Left common carotid artery plus branches (tissue), 1 donor: ENCODE results near the gene ZAR1L.

GRCh38 chr13:30125688-30126146 is 181.6 kb downstream of the KATNAL1 start:
- PRO-cap, result no peak

DNA sequence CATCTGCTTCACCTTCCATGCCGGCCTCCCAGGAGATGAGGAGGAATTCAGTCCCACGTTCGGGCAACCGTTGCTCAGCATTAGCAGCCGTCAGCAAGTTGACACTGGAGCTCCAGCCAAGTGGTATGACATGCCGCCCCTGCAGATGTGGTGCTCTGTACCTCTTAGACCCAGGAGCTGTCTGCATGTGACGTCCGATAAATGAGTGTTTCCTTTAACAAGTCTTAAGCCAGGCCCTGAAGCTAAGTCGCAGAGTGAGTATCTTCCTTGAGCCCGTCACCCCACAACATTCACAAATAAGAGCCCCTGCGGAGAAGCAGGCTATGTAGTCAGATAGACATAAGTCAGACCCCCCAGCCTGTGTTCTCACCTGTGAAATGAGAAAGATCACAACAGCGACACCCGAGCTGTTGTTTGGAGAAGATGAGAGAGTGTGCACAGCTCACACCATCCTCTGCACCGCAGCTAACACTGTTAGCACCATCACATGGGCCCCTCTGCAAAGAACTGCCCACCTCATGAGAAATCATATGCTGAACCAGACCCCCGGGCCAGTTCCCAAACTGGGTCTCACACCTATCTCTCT is 150.2 kb downstream of the KATNAL1 start:
- PRO-cap, result no peak

GRCh38 chr13:30365310-30366088 is 56.8 kb upstream of the UBE2L5 start:
- PRO-cap, result no peak

GRCh38 chr13:30421503-30422333 is 575 bp upstream of the UBE2L5 start:
- PRO-cap, result bidirectional peak, plus-strand start at chr13:30421727, minus-strand start at chr13:30421560; bidirectional peak, plus-strand start at chr13:30422012, minus-strand start at chr13:30421814; bidirectional peak, plus-strand start at chr13:30422375, minus-strand start at chr13:30422228

- PRO-cap, result no peak
These were observed 7.0 kb downstream of the UBE2L5 start for GRCh38 chr13:30429281-30429694.

DNA sequence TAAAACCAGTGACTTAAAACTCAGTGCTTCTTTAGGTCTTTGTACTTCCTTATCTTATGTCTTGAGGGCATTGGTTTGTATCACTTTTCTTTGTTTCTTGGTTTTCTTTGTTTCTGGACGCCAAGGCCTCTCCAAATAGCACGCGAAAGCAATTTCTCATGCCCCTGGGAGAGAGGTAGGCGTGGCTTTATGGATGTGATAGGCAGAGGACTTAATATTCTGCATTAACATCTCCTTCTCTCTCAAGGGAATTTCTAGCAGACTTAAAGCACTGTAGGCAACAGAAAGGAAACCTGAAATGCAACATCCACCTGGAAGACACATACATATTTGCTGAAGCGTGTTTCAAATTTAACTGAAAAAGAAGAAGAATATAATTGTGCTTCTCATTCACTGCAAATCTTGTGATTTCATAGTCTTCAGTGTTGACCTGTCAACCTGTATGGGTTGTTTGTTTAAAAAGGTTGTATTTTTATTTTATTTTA is 20.7 kb downstream of the UBE2L5 start:
- PRO-cap, result no peak

- PRO-cap, result no peak
These were observed 14.8 kb upstream of the HMGB1 start for GRCh38 chr13:30480525-30480915.

DNA sequence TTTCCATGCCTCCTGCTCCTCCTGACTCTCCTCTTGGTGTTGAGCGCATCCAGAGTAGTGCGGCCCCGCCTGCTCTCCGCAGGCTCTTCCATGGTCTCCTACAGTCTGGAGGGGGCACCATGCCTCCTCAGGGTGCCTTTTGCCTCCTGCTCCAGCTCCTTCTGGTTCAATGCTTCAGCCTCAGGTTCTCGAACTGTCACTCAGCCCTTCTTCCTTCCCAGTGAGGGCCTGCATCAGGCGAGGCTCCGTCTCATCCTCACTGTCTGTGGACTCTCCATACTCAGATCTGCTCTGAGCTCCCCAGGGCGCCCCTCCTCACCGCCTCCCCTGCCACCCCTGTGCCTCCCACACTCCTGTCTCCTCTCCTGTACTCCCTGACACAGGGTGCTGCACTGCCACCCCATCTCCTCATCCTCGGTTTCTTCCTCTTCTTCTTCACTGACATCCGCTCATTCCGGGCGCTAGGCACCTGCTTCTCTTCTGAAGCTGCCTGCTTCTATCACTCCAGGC is 75.6 kb upstream of the USPL1 start:
- PRO-cap, result no peak

GRCh38 chr13:30647816-30648166 is 30.1 kb downstream of the USPL1 start:
- PRO-cap, result no peak

- PRO-cap, result no peak
These were observed 72.0 kb upstream of the MEDAG start for GRCh38 chr13:30833995-30834571.

DNA sequence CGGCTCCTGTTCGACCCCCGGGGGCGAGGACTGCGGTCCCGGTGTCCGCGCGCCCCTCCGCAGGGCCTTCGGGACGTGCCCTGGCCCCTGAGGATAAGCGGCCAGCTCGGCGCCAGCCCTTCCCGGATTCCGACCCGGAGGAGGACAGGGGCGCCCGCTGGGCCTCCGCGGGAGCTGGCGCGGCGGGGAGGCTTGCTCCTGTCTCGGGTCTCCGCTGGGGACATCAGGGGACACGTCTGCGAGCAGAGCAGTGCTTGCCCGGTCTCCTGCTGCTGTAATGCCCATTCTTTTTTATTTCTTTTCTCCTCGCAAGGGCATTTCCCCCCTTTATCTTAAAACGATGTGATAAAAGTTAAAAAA is 862 bp downstream of the B3GLCT start:
- PRO-cap, result no peak

- PRO-cap, result no peak
These were observed 8.4 kb downstream of the B3GLCT start for GRCh38 chr13:31208112-31208705.

GRCh38 chr13:31320642-31321347 is 121.0 kb downstream of the B3GLCT start:
- PRO-cap, result no peak

DNA sequence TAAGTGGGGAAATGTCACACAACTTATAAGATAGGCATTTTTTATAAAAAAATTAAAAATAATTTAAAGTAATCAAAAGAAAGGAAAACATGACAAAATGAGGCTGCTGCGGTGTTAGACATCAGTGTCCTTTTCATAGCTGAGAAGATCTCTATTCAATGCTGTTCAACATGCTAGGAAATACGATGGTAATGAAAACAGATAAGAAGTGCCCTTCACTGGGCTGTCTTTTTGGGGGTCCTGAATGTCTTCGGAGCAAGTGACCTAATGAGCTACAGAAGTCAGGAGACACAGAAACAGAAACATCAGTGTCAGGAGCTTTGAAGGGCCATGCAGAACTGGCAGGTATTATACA is 172.5 kb downstream of the B3GLCT start:
- PRO-cap, result no peak

DNA sequence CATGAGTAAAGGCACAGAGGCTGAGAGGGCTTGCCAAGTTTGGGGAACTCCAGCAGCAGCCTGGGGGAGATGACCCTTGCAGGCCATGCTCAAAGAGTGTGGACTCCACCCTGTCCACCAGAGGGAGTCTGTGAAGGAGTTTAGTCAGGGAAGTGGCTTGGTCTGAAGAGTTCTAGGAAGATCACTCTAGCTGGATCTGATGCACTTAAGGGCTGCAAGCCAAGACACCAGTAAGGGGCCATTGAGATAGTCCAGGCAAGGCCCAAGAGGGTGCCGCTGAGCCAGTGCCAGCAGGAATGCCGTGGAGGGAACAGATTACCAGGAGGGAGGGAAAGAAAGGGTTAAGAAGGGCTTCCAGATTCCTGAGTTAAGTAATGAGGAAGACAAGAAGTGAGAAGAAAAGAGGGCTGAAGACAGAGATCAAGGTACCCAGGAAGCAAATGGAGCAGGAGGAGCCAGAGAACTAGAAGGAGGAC is 68.7 kb downstream of the ZAR1L start:
- PRO-cap, result no peak

DNA sequence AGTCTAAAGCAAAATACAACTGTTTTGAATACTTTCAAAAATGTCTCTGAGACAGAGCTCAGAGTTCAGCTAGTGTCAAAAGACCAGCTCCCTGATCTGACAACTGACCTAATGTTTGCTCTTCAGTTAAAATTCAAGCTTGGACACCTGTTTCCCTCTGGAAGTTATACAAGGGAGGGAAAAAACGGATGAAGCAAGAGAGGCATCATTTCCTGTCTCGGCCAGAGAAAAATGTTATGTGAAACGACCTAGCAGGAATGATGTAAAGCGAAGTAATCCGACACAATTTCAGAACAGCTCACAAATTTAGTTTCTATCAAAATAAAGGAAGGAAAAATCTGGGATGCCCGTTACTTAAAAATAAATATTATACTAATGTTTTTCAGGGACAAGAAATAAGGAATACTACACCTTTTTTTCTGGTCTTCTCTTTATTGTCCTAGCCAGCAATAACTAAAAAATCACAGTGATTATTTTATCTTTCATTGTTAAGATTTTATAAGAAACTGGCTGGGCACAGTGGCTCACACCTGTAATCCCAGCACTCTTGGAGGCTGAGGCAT is 59.3 kb downstream of the ZAR1L start:
- PRO-cap, result no peak

GRCh38 chr13:32285119-32285798 is 29.9 kb downstream of the ZAR1L start:
- PRO-cap, result no peak

DNA sequence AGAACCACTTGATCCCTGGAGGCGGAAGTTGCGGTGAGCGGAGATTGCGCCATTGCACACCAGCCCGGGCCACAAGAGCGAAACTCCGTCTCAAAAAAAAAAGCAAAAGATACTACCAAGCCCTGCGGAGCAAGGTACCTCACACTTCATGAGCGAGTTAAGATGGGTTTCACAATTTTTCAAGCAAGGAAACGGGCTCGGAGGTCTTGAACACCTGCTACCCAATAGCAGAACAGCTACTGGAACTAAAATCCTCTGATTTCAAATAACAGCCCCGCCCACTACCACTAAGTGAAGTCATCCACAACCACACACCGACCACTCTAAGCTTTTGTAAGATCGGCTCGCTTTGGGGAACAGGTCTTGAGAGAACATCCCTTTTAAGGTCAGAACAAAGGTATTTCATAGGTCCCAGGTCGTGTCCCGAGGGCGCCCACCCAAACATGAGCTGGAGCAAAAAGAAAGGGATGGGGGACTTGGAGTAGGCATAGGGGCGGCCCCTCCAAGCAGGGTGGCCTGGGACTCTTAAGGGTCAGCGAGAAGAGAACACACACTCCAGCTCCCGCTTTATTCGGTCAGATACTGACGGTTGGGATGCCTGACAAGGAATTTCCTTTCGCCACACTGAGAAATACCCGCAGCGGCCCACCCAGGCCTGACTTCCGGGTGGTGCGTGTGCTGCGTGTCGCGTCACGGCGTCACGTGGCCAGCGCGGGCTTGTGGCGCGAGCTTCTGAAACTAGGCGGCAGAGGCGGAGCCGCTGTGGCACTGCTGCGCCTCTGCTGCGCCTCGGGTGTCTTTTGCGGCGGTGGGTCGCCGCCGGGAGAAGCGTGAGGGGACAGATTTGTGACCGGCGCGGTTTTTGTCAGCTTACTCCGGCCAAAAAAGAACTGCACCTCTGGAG is at the start of gene ZAR1L:
TSS of gene ZAR1L (minus strand) at position 603 of the 904 bp plus-strand sequence.
- PRO-cap, result bidirectional peak, plus-strand start at position 748 of the sequence, minus-strand start at position 657 of the sequence

- PRO-cap, result no peak
These were observed 25.4 kb downstream of the BRCA2 start for GRCh38 chr13:32340556-32341270.

DNA sequence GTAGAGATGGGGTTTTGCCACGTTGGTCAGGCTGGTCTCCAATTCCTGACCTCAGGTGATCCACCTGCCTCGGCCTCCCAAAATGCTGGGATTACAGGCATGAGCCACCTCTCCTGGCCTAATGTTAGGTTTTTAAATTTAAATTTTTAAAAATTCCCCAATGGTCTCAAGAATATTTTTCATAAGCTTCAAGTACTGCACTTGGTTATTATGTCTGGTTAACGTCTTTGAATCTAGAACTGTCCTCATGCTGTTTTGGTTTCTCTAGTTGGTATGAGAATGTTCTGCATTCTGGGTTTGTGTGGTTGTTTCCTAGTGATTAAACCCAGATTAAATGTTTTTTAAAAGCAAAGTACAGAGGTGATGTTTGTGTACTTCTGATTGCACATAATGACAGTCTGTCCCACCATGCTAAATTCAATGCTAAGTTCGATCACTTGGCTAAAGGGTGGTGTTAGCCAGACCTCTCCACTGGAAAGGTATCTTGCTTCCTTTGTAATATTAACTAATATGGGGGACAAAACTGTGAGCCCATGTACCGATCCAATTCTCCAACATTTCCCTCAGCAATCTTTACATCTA is 14.7 kb downstream of the N4BP2L1 start:
- PRO-cap, result no peak